LHCN-M2 (cell line): ENCODE measurements around the genes CRHR2 and RP9.

DNA sequence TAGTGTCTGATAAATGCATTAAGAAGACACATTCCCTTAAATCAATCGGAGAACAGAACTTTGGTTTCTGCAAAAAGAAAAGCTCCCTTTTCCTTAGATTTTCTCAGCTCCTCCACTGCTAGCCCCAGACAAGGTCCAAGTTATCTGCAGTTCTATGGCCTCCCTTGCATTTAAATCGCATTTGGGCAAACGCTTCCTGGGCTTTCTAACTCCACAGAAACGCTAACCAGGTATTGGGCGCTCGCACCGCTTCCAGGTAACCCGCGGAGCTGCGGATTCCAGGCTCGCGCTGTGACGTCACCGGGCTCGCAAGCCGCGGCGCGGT, 447 bp upstream of the MTURN start:
- RAMPAGE, long total RNA = no peak

- RAMPAGE, long total RNA = no peak
Measured at GRCh38 chr7:30201067-30201867, 66.5 kb downstream of the MTURN start.

DNA sequence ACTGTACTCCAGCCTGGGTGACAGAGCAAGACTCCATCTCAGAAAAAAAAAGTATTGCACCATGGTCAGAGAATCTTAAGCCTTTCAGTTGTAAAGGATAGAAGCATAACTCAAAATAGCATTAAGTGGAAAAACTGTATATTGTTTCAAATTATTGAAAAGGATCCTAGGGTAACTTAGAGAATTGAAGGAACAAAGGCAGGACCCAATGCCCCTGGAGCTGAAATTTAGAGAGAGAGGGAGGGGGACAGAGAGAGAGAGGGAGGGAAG, 10.3 kb downstream of the ZNRF2 start:
- RAMPAGE, long total RNA = no peak

DNA sequence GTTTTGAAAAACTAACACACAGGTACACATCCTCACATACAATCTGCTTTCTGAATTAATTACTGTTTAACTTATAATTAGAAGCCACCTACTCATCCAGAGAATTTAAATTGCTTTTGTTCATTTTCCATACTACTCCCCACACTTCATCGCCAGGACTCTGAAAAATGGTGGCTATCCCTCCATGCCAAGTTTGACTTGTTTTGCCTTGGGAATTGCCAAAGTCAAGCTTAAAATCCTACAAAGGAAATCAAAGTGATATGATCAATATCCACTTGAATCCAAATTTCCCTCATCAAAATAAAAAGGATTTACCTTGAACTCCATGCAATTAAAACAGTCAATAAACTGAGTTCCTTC, 4.2 kb downstream of the GGCT start:
- RAMPAGE, long total RNA = no peak

DNA sequence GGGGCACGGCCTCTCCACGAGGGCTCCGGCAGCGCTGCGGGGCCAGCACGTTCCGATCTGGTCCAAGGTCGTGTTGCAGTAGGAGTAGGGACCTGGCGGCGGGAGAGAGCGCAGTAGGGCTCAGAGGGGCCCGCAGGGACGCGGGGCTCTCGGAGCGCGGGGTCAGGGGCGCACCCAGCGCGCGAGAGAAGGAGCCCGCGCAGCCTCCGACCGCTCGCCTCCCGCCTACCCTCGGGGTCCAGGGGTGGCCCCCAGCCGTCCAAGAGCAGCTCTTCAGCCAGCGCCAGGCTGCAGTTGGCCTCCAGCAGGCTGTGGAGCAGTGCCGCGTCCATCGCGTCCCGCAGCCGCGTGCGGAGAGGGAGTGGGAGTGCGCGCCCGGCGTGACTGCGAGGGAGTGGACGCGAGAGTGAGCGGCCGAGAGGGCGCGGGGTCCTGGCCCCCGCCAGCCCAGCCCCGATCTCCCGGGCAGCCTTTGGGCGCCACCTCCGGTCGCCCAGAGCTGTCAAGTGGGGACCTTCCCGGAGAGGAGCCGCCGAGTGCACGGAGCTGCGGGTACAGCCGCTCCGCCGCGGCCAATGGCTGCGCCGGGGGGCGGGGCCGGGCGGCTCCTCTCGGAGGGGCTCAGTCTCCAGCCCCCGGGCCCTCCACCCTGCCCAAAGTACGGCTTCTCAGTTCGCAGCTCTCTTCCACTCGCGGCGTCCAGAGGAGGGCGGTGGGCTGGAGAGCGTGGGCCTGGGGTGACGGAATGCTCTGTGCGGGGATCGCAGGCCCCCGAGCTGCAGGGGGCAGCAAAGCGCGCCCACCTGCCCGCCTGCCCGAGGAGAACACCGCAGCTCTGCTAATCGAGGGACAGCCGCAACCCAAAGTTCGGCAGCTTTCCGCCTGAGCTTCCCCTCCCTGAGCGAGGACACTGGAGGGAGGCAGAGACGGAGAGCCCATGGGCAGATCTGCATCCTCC, at the start of gene CRHR2:
CRHR2 (minus strand) TSS at position 508 of the 958 bp plus-strand sequence.
- RAMPAGE, long total RNA = no peak

DNA sequence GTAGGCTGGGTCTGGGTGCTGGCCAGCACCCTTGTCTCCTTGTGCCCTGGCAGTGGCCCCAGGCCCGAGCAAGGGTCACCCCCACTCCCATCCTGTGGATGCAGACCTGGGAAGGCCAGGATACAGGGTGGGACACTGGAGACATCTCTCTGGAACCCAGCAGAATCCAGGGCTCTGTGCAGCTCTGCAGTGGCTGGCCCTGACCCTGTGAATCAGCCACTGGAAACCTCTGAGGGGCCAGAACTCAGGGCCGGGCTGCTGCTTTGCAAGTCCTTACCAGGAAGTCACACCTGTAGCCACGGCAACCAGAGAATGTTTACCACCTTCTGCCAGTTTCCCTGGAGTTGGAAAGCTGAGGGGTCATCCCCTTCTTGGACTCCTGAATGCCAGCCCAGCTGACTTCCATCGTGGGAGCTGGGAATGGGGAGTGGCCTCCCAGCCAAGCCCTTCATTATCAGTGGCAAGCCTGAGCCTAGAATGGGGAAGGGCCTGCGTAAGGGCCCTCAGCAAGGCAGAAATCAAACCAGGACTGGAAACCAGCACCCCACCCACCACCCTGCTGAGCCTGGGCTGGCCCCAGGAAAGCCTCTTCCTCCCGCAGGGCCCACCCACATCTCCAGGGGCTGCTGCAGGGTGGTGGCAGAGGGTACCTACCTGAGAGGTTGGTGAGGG, 6.4 kb upstream of the CRHR2 start:
- RAMPAGE, long total RNA = no peak

DNA sequence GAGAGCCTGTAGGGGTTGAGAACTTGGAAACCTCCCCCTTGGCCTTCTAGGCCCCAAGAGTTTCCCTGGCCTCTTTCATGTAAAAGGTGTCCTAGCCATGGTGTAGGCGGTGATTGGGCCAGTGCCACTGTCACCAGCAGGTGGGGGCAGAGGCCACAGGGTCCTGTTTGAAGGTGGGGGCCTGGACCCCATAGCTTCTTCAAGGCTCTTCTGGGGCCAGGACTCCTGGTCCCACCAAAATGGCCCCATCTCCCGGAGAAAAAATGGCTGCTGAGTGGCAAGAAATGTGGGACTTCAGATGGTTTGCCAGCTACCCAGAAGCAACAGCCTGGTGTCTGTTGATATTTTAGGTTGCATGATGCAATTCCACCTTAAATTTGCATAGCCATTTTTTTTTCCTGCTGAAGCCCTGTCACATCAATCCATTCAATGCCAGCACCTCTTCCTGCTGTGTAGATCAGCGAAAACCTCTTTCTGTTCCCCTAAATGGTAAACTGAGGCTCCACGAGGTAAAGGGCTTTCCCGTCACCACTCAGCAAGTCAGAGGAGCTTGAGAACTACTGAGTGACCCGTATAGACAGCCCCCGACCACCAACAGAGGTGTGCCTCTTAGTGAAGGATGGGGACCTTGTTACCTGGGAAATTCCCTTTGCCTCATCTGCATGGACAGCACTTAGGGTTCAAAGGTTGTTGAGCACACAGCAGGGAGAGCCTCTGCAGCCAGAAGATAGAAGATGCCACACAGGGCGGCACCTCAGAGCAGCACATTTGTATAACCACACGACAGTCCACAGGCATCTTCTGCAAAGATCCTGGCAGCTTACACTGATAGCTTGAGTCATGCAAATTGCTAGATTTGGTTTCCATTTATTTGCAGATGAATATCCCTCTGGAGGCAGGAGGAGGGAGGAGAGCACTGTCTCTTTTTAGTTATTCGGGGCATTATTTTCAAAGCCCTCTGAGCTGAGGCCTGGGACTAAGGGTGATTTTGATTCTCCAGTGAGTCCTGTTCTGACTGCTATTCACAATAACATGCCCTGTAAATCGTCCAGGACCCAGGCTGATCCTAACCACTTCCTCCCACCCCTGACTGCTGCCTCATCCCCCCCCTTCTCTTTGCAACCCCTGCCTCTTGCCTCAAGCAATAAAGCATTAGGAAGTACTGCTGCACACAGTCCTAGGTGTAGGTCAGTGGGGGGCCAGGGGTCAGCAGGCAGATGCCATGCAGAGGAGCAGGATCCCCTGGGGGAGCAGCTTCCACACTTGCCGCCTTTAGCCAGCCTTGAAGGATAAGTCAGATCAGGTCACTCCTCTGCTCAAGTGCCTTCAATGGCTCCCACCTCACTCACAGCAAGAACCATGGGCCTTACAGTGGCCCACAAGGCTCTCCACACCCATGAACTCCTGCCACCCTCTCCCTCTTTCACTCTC, 24.9 kb upstream of the INMT start:
- RAMPAGE, long total RNA = no peak

GRCh38 chr7:30760641-30761120, 8.7 kb downstream of the INMT start:
- RAMPAGE, long total RNA = no peak

- RAMPAGE, long total RNA = no peak
Measured at GRCh38 chr7:30761121-30761898, 9.4 kb downstream of the INMT start.

GRCh38 chr7:30816203-30816599, 45.0 kb downstream of the MINDY4 start:
- RAMPAGE, long total RNA = no peak

GRCh38 chr7:30869917-30870680, 41.6 kb upstream of the AQP1 start:
- RAMPAGE, long total RNA = no peak

GRCh38 chr7:30904900-30905489, 6.7 kb upstream of the AQP1 start:
- RAMPAGE, long total RNA = no peak

DNA sequence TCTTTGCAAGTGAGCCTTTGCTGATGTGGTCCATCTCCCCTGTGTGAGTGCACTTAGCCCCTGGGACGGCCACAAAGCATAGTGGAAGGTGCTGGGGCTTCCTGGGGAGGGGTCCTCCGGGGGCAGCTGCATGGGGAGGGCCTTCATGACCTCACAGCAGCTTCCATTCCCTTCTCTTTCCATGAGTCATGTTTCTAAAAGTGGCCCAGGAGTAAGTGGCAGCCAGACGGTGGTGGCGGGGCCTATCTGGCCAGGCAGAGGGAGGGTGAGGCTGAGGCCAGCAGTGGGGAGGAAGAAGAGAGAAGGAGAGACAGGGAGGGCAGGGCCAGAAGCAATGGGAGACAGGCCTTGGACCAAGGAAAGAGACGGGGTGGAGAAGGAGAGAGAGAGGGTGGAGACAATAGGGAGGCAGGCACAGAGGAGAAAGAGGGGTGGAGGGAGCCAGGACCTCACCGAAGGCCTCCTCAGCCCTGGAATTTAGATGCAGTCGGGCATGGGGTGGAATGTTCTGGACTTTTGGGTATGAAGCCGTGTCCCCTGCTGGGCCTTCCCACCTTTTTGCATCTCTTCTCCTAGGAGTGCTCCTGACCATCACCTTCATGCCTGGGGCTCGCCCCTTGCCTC, 9.6 kb downstream of the AQP1 start:
- RAMPAGE, long total RNA = no peak

DNA sequence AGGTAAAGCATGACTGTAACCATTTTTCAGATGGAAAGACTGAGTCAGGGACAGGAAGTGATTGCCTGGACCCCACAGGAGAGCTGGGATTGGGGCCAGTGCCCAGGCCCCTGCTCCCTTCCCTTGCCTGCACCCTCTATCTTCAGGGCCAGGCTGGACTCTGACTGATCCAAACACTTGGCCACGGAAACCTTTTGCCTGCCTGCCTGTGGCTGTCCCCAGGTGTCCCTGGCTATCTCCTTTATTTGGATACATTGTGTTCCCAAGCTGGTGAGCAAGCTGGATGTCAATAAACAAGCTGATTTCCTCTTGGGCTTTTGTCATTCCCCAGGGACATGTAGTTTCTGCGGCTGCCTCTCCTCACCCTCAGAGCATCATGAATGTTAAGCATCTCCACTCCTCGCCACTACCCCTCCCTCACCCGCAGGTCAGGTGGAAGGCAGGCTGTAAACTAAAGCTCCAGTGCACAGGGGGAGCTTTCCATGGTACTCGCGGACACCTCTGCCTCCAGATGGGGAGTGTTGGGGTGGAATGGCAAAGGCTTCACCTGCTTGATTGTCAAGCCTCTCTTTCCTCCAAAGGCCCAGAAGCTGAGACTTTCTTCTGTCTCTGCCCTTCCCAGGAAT, 6.9 kb downstream of the GHRHR start:
- RAMPAGE, long total RNA = no peak

GRCh38 chr7:31987242-31987665, 83.0 kb downstream of the PDE1C start:
- RAMPAGE, long total RNA = no peak

GRCh38 chr7:32495771-32496626, 710 bp downstream of the AVL9 start:
- RAMPAGE, long total RNA = no peak

DNA sequence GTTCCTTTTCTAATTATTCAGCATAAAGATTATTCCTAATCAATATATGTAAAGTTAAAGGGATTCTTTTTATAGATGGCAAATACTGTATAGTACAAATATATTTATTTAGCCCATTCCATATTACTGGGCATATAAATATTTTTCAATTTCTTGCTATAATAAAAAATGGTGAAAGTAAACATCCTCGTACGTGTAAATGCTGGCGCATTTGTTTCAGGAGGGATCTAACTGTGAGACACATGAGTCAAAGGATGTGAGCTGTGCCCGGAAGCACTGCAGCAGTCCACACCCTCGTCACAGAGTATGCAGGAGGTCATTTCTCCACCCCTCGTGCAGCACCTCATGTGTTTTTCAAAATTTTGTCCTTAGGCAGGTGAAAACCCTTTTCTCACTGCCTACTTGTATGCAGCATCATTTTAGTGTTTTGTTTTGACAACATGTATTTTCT, 162.6 kb downstream of the AVL9 start:
- RAMPAGE, long total RNA = no peak

- RAMPAGE, long total RNA = no peak
Measured at GRCh38 chr7:32941811-32942245, 15.4 kb upstream of the FKBP9 start.

- RAMPAGE, long total RNA = no peak
Measured at GRCh38 chr7:32991230-32991834, 34.1 kb downstream of the FKBP9 start.

- RAMPAGE, long total RNA = no peak
Measured at GRCh38 chr7:33108687-33109964, at the start of gene RP9. TSS of gene RP9 (minus strand) at chr7:33109404.